Daoy (cell line): ENCODE results near the genes CPT1A and MRGPRF.

DNA sequence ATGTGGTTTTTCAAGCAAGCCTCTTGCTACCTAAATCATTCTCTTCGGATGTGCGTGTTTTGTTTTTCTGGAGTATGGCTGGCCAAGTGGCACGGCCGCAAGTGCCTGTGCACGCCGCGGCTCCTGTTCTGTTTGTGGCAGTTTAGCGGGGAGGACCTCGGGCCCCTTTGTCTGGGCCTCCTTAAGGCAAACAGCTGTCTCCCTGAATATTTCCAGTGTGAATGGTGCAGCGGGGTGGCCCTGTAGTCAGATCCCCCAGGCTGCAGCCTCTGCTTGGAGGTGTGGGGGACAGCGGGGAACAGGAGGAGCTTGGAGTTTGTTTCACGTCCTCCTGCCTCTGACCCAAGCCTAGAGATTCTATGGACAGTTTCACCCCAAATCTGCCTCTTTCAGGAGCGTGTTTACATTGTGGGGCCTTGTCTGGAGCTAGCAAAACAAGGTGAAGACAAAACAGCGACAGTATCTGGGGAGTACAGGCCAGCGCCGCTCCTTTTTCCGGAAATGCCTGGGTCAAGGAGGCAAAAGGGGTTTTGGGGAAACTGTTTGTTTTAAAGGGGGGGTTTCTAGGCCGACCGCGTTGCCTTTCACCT lies 1.3 kb downstream of the LRP5 start:
- RAMPAGE, long total RNA: no peak

GRCh38 chr11:68316840-68317496 lies 4.6 kb downstream of the LRP5 start:
- RAMPAGE, long total RNA: no peak

GRCh38 chr11:68328087-68328740 lies 15.8 kb downstream of the LRP5 start:
- RAMPAGE, long total RNA: no peak

DNA sequence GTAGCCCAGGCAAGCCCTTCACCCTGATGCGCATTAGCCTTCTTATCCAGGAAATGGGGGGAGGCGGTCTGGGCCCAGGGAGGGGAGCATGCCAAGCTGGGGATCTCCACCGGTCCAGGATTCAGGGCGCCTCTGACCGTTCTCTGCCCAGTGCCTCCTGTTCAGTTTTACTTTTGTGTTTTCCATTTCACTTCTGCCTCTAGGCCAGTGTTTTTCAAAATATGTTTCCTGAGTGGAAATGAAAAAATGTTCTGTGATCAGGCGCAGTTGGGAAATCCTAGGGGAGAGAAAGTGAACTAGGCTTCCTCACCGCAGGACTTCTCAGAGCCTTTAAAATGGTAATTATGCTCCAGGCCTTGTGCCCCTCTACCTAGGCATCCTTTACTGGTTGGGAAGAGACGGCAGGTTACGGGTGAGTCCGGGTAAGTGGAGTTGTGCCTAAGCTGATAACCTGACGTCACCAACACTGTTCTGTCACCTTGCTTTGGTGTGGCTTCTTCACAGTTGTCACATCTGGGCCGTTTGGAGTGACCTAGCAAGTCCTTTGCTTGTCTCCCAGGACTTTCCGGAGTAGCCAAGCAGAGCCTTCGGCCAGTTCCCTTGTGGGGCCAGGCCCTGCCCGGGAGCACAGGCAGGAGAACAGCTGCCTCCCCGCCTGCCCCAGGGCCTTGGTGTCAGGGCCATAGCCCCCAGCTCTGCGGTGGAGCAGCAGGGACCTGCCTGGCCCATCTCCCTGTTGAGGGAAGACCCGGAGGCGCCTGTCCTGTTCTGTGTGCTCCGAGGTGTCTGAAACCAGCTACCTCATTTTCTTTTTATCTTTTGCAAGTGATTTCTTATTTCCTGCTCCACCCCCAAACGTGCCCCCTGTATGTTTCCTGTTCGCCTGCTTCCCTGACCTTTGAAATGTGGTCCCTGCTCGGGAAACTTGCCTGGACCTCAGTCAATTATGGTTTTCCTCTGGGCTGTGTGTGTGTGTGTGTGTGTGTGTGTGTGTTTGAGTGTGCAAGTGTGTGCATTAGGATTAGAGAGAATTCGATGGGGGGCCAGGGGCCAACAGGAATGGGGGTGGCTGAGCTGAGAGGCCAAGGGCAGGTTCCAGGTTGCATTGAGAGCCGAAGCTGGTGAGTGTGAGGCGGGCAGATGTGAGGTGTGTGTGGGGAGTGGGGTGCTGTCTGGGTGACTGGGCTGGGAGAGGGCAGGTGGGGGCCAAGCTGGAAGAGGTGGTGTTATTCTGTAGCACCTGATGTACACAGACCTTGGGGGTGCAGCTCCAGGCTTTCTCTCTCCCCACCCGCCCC lies 18.8 kb downstream of the LRP5 start:
- RAMPAGE, long total RNA: no peak

DNA sequence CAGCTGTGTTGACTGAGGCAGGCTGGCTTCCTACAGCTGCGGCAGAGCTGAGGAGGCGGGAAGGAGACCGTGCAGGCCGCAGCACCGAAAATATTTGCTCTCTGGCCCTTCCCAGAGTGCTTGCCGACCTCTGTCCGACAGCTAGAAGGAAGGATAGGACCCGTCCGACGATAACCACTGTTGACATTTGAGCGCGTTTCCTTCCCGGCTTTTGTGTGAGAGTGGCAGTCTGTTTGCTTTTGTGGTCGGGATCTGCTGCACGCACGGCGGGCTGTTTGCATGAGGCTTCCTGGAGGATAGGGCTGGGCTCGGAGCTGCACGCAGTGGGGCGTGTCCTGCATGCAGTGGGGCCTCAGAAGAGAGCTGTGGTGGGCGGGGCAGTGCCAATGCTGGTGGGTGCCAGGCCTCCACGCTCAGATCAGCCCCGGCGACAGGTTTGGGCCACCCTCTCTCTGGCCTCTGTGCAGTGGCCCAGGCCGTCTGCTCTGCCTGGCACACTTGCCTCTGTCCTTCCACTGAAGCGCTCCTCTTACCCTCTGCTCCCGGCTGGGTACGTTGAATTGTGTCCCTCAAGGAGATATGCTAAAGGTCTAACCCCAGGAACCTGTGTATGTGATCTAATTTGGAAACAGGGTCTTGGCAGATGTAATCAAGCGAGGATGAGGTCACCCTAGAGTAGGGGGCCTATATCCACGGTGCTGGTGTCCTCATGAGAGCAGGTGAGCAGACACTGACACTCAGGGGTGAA lies 68.1 kb downstream of the LRP5 start:
- RAMPAGE, long total RNA: no peak

DNA sequence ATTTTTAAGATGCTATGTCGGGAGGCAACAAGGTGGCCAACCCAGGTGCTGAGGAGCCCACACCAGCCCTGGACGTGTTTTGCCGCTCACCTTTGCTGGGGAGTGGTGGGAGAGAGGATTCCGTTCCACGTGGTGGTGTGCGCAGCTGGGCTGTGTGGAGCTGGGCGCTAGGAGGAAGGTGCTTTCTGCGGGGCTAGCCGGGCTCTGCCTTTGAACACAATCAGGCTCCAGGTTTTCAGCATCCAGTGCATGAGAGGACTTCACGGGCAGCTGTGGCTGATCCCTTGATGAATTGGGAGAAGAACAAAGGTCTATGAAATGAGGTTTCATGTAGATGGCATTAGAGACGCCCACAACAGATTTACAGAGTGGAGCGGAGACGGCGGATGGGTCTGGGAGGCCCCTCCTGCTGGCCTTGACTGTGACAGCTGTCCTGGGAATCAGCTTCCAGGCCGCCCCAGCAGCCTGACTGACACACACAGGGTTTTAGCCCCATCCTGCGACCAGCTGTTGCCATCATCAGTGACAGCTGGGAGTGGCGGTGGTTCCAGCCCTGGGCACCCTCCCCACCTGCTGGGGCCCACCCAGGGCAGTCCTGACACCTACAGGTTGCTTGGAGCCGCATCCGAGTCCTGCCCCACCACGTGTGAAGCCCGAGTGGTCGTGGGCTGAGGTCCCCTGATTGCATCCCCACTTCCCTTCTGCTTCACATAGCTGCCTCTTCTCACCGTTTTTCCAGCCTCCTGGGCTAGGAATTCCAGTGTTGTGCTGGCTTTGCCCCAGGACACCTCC lies 64.1 kb upstream of the PPP6R3 start:
- RAMPAGE, long total RNA: no peak

- RAMPAGE, long total RNA: no peak
These were observed 61.2 kb upstream of the PPP6R3 start for GRCh38 chr11:68399285-68399916.

- RAMPAGE, long total RNA: no peak
These were observed 48.9 kb upstream of the PPP6R3 start for GRCh38 chr11:68411491-68412190.

- RAMPAGE, long total RNA: no peak
These were observed 29.6 kb upstream of the TESMIN start for GRCh38 chr11:68780840-68781400.

GRCh38 chr11:68841499-68842237 lies at the start of gene CPT1A:
TSS of gene CPT1A (minus strand) at chr11:68841916.
- RAMPAGE, long total RNA: no peak

- RAMPAGE, long total RNA: no peak
These were observed 15.6 kb upstream of the CPT1A start for GRCh38 chr11:68857329-68857670.

GRCh38 chr11:68905961-68906338 lies 2.3 kb downstream of the IGHMBP2 start:
- RAMPAGE, long total RNA: no peak

- RAMPAGE, long total RNA: no peak
These were observed at the start of gene MRGPRF for GRCh38 chr11:69013055-69014145. TSS of gene MRGPRF (minus strand) at chr11:69013246.

- RAMPAGE, long total RNA: no peak
These were observed 38.5 kb downstream of the TPCN2 start for GRCh38 chr11:69087023-69087801.

DNA sequence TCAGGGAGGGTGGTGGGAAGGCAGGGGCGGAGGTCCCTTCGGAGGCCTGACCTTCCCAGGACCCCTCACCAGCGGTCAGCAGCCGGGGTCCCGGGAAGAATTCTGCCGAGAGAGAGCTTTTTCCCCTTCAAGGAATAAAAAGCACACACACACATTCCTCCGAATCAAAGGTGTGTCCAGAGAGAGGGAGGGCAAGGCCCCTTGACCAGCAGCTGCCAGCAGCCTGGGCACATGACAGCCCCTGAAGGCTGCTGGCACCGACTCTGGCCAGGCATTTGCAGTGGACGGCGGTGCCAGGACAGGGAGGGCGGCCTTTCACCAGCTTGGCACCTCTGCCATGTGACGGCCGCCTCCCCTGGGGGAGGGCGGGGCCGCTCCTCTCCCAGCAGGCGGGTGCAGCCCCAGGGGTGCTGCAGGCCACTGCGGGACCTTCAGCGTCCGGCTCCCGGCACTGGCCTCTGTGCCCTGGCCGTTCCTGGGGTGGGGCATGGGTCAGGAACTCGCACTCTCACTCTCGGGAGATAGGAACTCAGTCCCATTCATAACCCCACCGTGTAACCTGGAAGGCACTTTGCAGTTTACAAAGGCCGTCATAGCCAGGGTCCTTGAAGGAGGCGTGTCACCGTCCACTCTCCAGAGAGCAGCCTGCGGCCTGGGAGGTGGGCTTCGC lies 40.1 kb upstream of the SMIM38 start:
- RAMPAGE, long total RNA: no peak

DNA sequence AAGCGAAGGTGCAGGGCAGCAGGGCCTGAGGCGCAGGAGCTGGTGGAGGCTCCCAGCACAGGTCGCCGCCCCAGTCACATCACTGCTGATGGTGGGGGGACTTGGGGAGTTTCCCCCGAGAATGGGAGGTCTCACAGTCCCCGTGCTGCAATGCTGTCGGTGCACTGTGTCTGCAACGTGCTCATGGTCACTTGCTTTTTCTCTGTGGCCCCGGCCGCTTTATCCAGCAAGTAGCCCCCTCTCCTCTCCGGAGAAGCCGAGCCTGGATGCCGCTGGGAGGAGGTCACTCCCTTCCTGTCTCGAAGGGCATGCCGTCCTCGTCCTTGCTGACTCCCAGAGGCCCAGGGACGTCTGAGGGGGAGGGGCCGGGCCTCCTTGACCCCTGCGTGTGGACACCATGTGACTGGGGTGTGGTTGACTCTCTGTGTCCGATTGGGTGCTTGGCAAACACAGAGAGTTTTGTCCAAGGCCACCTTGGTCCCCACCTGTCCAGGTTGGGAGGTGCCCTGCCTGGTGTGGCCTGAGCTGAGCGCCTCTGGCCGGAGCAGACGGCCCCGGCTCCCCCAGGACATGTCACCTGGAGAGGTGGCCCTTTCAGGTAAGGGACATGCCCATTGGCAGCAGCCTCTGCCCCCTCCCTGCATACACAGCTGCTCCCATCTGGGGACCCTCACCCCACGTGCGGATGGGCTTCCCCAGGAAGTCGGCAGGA lies 489 bp upstream of the SMIM38 start:
- RAMPAGE, long total RNA: no peak

DNA sequence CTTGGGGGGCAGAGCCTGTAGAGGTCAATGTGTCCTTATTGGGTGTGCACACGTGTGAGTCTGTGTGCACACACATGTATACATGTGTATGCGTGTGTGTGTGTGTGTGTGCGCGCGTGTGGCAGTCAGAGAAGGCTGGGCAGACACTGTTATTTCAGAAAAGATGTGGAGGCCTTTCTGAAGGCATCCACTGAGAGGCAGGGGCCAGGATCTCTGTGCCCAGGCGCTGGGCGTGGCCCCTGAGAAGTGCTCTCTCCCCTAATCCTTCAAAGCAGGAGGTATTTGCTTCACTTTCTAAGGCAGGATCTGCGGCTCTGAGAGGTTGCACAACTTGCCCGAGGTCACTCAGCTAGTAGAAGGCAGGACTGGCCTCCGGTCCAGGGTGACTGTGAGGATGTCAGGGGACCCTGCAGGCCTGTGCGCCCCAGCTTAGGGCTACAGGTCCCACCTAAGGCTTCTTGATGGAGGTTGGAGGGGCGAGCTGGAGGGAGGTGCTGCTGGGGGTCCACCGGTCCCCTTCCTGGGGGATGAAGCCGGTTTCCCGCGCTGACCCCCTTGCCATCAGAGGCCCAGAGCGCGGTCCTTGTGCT lies 860 bp downstream of the SMIM38 start:
- RAMPAGE, long total RNA: no peak

- RAMPAGE, long total RNA: no peak
These were observed 12.3 kb downstream of the MYEOV start for GRCh38 chr11:69306301-69306510.

- RAMPAGE, long total RNA: no peak
These were observed 126.5 kb downstream of the MYEOV start for GRCh38 chr11:69420407-69420917.

DNA sequence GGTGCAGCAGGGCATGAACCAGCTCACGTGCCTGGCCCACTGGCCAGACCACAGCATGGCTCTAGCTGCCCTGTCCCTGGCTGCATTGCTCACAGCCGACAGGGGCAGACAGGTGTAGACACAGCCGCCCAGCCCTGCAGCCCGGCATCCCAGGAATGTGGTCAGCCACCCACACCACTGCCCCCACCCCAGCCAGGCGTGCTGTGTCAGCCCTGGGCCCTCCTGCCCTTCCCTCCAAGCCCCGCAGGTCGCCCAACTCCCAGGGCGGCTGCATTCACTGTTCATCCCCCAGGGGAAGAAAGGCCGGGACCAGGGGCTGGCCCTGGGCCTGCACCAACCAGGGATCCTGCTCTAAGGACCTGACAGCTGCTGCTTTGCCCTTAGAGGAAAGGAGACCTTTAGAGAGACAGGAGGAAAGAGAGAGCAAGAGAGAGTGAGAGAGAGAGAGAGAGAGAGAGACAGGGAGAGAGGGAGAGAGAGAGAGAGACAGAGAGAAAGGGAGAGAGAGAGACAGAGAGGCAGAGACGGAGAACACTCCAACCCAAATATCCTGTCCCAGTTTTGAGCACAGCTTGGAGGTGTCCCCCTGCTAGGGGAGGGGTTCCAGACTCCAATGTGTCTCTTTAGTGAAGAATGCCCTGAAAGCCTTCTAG lies 143.3 kb downstream of the MYEOV start:
- RAMPAGE, long total RNA: no peak